A375 (cell line): ENCODE results near the gene EHF.

GRCh38 chr11:34105792-34106736 lies 635 bp downstream of the NAT10 start:
- RAMPAGE, long total RNA: no peak

- RAMPAGE, long total RNA: no peak
Measured at GRCh38 chr11:34160576-34161178, 55.2 kb downstream of the NAT10 start.

- RAMPAGE, long total RNA: no peak
Measured at GRCh38 chr11:34309239-34309582, 48.6 kb downstream of the ABTB2 start.

DNA sequence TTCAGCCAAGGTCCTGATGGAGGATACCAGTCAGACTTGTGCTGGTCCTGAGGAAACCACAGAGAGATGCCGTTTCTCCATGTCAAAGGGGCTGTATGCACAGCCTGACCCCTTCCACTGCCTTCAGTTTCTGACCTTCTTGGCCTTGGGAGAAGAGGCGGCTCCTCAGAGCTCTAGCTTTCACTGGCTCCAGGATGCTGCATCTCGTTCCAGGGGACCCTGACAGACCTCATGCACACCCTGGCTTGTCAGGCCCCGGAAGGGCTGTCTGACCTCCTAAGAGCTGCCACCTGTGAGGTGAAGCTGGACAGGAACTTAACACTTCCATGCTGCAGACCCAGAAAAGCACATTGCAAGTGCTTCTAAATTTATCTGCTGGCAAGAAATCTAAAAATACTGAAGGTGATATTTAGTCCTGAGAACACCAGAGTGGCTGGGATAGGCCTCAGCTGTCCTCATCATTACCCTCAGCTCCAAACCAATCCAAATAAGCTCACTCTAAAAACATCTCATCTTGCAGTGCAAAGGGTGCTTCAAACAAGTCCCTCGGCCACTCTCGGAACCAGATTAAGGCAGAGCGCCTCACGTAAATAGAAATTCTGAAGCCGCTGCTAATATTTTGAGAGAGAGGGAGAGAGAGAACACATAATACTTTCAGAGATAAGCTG lies 46.7 kb downstream of the ABTB2 start:
- RAMPAGE, long total RNA: no peak

DNA sequence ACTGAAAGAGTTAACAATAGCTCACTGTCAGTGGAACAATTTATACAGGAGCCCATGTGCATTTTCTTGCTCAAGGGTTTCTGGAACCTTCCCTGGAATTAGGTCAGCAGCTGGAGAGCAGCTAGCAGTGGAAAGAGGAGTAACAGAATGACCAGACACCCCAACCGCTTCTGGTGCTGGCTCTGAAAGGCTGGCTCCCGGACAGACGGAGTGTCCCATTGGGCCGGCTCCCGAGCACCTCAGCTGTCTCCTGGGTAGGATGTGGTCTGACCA lies 44.8 kb downstream of the ABTB2 start:
- RAMPAGE, long total RNA: no peak

DNA sequence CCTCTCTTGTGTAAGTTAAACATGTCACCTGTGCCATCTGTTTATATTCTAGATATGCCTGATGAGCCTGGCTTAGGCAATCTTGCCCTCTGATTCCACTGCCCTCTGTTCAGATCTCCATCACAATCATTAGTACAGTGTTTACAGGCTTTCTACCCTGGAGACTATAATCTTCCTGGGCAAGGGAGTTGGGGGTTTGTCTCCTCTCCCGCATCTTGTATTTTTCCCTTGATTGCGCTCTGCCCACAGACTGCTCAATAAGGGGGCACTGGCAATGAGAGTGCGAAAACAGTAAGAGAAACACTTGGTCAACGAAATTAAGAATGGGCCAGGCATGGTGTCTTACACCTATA lies 40.7 kb downstream of the ABTB2 start:
- RAMPAGE, long total RNA: no peak

- RAMPAGE, long total RNA: no peak
Measured at GRCh38 chr11:34415565-34415978, 23.2 kb upstream of the CAT start.

GRCh38 chr11:34620652-34621818 lies at the start of gene EHF:
EHF (plus strand) TSS chr11:34621093.
- RAMPAGE, long total RNA: no peak

- RAMPAGE, long total RNA: no peak
Measured at GRCh38 chr11:34635748-34636298, 14.9 kb downstream of the EHF start.

DNA sequence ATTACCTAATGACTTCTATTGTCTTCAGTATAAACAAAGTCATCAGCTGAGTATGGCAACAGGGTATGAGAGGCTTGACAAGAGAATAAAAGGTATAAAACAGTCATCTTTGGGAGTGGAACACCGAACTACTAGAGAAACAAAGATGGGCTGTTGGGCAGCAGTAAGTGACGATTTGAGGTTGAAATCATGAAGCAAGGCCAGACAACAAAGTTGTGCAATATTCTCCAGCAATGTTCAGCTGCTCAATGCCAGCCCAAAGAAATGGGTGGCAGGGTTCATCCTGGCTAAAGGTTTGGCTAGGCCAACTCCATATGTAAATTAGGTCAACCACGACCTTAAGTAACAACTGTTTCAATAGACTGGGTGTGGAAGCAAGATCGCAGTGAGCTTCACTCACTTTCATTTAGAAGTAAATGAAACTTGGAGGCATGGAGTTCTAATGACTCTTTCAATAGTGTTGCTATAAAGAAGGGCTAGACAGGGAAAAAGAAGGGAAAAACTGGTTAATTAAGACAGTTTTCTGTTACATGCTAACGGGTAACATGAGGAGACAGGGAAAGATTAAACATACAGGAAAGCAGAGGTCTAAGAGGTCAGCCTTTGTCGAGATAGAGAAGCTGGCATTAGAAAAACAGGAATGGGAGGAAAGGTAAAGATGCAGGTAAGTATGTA lies 6.1 kb downstream of the APIP start:
- RAMPAGE, long total RNA: no peak

DNA sequence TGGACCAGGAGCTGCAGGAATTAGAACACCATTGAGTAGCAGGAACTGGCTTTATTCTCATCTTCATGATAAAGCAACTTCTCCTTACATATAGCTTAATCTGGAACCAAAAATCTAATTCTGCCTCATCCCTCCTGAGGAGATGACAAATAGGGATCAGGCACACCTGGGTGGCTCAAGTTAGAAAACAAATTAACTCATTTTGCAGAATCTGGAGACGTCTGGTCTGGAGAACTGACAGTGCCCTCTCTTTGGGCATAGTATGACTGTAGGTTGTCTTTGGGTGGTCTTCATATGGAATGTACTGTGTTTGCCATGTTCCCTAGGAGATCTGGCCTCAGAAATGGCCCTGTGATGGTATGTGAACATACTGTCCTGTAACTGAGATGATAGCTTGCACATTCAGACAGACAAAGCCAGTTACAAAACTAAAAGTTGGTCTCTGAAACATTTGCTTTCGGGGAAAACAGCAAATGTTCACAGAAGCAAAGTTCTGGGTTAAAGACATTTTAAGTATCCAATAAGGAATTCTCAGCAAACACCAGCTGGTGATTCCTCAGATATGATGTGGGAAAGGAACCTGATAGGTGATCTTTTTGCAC lies 29.6 kb downstream of the CD44 start:
- RAMPAGE, long total RNA: no peak

- RAMPAGE, long total RNA: no peak
Measured at GRCh38 chr11:35172904-35173585, 34.1 kb downstream of the CD44 start.

GRCh38 chr11:35207458-35207722 lies 68.4 kb downstream of the CD44 start:
- RAMPAGE, long total RNA: no peak

GRCh38 chr11:35214568-35215481 lies 75.9 kb downstream of the CD44 start:
- RAMPAGE, long total RNA: no peak

DNA sequence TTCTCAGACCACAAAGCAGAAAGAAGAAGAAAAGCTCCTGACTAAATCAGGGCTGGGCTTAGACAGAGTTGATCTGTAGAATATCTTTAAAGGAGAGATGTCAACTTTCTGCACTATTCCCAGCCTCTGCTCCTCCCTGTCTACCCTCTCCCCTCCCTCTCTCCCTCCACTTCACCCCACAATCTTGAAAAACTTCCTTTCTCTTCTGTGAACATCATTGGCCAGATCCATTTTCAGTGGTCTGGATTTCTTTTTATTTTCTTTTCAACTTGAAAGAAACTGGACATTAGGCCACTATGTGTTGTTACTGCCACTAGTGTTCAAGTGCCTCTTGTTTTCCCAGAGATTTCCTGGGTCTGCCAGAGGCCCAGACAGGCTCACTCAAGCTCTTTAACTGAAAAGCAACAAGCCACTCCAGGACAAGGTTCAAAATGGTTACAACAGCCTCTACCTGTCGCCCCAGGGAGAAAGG lies 92.0 kb downstream of the CD44 start:
- RAMPAGE, long total RNA: no peak

DNA sequence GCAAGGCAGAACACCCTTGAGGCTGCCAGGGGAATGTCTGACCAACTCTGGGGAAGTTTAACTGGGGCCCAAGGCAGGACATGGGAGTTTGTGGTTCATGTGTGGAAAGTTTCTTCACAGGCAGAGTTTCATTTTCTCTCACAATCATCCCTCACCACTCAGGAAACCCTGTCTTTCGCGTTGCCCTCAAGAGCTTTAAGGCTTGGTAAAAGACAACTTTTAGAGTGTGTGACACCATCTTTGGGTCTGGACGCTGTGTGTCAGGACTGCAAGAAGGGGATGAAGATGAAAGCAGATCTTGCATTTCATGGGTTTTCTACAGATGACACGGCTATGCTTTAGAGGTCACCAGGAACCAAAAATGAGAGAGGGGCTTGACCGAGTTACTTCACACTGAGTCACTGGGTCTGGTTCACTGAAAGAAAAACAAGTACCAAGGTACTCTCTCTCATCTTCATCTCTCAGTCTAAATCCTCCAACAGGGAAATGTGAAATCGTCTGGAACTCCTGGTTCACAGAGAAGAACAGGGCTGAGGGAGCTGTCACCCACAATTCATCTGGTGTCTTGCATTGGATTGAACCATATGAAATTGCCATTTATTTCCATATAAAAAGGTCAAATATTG lies 133.6 kb downstream of the CD44 start:
- RAMPAGE, long total RNA: no peak

DNA sequence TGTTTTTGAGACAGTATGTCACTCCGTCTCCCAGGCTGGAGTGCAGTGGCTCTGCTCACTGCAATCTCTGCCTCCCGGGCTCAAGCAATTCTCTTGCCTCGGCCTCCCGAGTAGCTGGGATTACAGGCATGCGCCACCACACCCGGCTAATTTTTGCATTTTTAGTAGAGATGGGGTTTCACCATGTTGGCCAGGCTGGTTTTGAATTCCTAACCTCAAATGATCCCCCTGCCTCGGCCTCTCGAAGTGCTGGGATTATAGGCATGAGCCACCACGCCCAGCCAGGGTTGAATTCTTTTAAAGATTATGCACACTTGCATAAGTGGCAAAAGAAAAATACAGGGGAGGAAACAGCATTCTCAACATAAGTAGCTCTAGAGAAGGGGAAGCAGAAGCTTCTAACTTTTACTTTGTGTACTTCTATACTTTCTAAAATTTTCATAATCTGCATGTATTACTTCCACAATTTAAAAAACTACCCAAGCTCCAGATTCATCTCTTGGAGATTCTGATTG lies 108.1 kb downstream of the SLC1A2 start:
- RAMPAGE, long total RNA: no peak

DNA sequence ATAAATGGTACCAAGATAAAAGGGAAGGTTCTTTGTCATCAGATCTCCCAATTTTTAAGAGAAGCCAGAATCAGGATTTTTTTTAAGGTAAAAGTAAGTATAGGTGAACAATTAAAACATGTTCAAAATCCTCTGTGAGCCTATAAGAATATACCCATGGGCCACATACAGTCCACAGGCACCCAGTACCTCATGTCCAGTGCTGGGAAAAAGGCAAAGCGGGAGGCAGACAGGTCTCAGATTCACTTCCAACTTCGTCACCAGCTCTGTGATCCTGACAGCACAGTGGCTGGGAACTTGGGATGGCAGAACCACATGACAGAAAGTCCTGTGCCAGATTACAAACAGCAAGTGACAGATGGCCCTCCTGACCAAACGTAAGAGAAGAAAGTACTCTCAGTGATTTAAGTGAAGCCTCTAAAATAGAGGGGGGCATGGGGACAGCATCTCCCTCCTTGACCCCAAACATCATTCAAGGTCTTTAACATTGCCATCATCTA lies 5.8 kb downstream of the SLC1A2 start:
- RAMPAGE, long total RNA: no peak

GRCh38 chr11:35418045-35418740 lies 1.2 kb downstream of the SLC1A2 start:
- RAMPAGE, long total RNA: no peak

DNA sequence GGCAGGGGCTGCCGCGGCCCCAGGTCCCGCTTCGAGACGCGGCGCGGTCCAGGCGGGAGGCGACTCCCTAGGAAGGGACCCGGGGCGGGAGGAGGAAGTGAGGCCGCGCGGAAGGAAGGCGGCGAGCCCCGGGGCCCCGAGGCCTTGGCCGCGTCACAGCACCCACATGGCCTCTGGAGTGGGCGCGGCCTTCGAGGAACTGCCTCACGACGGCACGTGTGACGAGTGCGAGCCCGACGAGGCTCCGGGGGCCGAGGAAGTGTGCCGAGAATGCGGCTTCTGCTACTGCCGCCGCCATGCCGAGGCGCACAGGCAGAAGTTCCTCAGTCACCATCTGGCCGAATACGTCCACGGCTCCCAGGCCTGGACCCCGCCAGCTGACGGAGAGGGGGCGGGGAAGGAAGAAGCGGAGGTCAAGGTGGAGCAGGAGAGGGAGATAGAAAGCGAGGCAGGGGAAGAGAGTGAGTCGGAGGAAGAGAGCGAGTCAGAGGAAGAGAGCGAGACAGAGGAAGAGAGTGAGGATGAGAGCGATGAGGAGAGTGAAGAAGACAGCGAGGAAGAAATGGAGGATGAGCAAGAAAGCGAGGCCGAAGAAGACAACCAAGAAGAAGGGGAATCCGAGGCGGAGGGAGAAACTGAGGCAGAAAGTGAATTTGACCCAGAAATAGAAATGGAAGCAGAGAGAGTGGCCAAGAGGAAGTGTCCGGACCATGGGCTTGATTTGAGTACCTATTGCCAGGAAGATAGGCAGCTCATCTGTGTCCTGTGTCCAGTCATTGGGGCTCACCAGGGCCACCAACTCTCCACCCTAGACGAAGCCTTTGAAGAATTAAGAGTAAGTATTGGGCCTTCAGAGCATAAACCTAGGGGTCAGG lies 608 bp downstream of the TRIM44 start:
- RAMPAGE, long total RNA: no peak